Vein endothelial cell (primary cell): ENCODE measurements around a stretch of chr16.

DNA sequence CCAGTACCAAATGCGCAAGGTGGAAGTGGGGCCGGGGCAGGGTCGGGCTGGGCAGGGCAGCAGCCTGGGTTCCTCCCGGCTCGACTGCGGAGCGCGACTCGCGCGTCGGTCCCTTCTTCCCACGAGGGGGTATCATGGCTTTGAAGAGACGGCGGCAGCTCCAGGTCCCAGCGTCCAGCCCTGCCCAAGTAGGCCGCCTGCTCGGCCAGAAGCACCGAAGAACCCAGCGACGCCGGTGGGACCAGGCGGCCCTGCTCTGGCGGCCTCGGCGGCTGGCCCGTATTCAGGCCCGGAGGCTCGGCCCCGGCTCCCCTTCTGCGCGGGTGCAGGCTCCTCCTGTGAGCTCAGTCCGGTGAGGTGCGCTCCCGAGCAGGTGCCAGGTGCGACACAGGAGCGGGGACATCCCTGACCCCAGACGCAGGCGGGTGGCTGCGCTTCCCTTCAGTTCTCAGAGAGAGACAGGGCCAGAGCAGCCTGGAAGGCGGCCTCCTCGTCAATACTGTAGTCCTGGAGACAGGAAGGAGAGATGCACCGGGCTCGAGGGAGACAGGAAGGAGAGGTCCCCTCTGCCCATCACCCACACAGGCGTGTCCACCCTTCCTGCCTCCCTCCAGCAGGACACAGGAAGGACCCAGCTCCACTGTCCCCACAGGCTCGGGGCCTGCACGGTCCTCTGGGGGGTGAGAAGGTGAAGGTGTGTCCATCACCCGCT, 8.9 kb downstream of the RNF166 start:
- CAGE, long polyA plus RNA: no peak

GRCh38 chr16:88703428-88704497, 2.4 kb downstream of the RNF166 start:
- CAGE, long polyA plus RNA: no peak

DNA sequence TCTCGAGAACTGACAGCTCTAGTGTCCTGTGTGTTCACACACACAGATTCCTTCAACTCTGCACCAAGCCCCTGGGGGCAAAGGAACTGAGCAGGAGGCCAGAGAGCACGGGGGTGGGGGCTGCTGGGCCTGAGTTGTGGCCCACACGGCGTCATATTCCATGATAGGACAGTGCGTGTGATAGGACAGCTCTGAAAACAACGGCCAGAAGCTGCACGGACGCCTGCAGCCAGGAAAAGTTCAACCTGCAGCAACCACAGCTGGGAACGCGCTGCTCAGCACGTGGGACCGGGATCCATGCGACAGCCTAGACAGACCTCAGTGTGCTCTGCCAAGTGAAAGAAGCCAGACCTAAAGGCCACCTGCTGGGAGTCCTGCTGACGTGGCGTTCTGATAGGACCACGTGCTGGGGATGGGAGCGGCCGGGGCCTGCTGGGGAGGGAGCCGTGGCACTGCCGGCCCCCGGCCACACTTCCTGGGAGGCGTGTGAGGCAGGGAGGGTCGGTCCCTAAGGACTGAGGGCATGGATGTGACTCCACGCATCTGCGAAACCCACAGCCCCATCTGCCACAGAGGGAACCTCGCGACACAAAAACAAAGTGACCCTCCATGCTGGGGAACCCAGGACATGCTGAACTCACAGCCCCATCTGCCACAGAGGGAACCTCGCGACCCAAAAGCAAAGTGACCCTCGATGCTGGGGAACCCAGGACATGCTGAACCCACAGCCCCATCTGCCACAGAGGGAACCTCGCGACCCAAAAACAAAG, 21.7 kb downstream of the CTU2 start:
- CAGE, long polyA plus RNA: no peak

DNA sequence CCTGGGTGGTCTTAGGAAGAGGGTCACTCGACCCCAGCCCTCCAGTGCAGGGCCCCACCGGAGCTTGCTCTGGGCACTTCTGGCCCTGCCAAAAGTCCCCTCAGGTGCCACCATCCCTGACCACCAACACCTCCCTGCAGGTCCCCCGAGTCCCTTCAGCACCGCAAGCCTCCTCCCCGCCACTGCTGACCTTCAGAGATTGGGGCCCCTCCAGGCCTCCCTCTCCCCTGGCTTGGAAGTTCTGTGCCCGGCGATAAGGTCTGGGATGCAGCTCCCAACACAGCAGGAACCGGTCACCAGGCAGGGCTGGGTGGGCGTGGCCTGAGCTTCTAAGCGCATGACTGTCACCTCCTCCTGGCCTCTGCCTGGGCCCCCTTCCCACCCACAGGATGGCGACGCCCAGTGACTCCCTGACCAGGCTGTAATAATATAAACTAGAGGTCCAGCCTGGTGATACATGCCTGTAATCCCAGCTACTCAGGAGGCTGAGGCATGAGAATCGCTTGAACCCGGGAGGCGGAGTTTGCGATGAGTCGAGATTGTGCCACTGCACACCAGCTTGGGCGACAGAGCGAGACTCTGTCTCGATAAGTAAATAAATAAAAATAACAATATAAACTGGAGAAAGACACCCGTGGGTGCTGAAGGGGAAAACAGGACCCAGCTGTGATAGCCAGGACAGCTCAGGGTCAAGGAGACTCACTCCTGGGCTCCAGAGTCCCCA, 11.1 kb downstream of the PIEZO1 start:
- CAGE, long polyA plus RNA: no peak

GRCh38 chr16:88810595-88811696, 782 bp downstream of the APRT start:
- CAGE, long polyA plus RNA: no peak

DNA sequence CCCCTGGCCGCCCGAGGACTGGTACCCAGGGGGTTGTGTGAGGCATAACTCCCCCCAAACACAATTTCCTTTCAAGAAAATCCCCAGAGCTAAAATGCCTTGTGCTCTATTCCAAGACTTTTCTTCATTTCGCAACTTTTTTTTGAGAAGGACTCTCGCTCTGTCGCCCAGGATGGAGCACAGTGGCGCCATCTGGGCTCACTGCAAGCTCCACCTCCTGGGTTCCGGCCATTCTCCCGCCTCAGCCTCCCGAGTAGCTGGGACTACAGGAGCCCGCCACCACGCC, 815 bp upstream of the APRT start:
- CAGE, long polyA plus RNA: no peak

GRCh38 chr16:88871217-88872163, 5.0 kb upstream of the PABPN1L start:
- CAGE, long polyA plus RNA: no peak

DNA sequence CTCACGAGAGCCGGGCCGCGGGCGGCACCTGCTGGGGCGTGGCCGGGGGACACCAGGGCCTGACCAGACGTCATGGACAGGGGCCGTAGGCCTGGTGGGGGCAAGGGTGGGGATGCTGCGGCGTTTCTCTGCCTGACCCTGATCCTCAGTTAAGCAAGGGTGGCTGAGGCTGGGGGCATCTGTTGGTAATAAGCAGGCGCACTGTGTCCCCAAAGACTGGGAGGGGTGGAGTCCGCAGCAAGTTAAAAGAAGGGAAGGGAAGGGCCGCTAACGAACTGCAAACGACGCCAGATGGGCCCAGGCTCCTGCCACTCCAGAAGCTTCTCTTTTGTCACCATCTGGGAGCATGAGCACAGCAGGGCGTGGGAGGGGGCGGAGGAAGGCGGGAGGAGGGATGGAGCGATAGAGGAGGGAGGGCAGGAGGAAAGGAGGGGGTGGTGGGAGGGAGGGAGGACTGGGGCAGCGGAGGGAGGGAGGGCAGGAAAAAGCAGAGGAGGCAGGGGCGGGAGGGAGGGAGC, 22.5 kb upstream of the PABPN1L start:
- CAGE, long polyA plus RNA: no peak

GRCh38 chr16:88902762-88903820, 36.6 kb upstream of the PABPN1L start:
- CAGE, long polyA plus RNA: no peak

- CAGE, long polyA plus RNA: no peak
These were observed 1.2 kb upstream of the CBFA2T3 start for GRCh38 chr16:88977985-88978784.

DNA sequence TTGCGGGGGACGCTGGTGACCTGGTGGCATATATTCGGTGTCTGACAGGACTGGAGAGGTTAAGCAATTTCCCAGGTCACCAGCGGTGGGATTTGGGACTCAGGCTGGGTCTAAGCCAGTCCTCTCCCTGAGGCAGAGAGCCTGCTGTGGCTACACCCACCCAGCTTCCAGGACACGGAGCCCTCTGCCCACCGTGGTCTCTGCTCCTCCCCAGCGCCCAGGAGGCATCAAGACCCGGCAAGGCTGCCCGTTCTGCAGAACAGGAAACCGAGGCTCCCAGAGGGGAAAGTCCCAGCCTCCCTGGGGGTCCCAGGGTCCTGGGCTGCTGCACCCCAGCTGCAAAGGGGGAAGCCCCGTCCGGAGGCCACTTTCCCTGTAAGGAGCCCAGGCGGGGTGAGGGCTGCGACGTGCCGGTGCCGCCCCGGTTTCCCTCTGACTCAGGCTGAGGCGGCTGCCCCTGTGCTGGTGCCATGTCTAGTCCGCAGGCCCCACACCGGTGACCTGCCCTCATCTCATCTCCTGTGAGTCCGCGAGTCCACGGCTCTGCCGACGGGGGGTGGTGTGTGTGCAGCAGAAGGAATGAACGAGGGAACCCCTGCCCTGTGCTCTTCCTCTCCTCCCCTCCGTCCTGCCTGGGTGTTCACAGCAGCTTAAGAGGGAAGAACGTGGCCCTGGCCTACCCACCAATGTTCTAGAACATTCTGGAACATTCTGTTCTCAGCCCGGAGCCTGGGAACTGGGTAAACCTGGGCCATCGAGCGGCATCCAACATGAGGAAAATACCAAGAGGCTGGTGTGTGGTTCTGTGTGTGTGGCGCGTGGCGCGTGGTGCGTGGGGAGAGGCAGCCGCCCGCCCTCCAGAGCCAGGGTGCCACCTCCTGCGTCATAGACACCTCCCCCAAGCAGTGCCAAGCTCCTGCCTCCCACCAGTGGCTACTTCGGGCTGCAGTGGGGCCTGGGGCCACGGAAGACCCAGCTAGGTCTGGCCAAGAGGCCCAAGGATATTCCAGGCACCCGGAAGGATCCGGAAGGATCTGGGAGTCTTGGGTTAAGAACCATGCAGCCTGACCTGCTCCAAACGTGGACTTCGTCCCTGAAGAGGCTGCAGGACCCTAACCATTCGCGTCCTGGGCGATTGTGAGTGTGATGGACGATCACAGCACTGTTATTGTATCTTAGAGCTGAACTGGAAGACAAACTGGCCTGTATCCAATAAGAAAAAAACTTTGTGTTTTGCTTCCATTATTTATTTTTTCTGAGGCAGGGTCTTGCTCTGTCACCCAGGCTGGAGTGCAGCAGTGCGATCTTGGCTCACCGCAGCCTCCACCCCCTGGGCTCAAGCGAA, 7.1 kb upstream of the CBFA2T3 start:
- CAGE, long polyA plus RNA: no peak

DNA sequence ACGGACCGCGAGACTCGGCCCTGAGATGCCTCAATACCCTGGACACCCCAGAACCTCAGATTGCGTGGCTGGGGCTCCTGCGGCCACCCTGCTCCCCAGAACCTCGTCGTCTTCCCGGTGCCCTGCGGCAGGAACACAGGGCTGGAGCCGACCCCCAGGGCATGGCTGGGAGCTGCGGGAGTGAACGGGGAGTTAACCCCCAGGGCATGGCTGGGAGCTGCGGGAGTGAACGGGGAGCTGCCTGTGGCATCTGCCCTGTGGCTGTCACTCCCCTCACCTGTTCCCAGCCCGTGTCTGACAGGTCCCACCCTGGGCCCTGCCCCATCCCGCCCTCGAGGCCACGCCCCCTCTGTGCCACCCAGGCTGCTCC, 39.5 kb upstream of the ACSF3 start:
- CAGE, long polyA plus RNA: no peak

DNA sequence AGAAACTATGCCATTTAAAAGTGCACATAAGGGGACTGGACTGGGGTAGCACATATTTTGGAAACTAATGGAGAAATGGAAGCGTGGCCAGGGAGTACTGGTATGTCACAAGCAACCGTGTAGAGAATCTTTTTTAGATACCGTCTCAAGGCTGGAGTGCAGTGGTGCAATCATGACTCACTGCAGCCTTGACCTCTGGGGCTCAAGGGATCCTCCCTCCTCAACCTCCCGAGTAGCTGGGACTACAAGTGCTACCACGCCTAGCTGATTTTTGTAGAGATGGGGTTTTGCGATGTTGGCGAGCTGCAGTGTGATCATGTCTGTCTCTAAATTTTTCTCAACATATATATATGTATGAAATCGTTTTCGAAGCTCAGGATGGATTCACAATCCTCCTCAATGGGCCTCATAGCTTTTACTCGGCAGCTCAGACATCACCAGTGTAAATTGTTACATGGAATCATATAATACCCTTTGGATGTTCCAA, 51.6 kb downstream of the ZNF778 start:
- CAGE, long polyA plus RNA: no peak

DNA sequence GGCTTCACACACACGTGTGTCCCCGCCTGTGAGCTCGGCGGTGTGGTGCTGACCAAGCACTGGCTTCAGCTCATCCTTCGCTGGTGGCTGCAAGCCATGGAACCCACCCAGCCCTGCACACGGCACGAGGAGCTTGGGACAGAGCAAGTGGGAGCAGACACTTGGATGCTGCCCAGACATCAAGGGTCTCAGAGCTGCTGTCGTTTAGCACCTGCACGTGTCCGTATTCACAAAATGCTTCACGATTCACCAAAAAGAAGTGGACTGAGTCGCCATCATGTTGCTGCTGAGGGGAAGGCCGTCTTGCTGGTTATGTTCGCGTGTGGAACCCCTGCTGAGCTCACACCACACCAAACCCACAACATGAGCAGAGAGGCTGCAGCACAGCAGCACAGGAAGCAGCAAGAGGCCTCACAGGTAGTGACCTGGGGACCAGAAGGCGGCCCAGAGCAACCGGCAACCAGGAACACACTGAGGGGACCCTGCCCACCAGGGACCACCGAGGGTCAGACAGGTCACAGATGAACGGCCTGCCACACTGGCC, 98.1 kb downstream of the ZNF778 start:
- CAGE, long polyA plus RNA: no peak

DNA sequence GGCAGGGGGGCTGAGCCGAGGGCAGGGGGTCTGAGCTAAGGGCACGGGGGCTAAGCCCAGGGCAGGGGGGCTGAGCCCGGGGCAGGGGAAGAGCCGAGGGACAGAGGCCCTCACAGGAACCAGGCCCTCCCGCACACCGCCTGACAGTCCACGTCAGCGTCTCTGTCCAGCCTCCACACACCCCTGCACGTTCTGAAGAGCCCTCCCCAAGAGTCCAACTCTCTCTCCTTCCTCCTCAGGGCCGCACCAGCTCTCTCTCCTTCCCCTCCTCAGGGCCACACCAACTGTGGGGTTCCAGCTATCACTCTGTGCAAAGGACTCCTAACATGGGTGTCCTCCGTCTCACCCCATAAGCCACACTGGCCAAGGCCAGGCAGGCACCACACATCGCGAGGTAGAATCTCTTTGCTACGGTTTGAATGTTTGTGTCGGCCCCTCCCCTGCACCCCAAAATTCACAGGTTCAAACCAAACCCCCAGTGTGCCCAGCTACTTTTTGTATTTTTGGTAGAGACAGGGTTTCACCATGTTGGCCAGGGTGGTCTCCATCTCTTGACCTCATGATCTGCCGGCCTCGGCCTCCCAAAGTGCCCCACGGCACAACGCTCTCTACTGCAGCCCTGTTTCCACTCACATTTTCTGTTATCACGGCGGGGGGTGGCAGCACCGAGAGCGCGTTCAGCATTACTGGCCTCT, 106.2 kb downstream of the ZNF778 start:
- CAGE, long polyA plus RNA: no peak

- CAGE, long polyA plus RNA: no peak
These were observed 116.9 kb downstream of the ANKRD11 start for GRCh38 chr16:89373199-89374060.

- CAGE, long polyA plus RNA: no peak
These were observed 95.3 kb downstream of the ANKRD11 start for GRCh38 chr16:89394821-89395719.

- CAGE, long polyA plus RNA: no peak
These were observed 73.0 kb downstream of the ANKRD11 start for GRCh38 chr16:89417230-89417867.

GRCh38 chr16:89490754-89491304, 468 bp upstream of the ANKRD11 start:
- CAGE, long polyA plus RNA: no peak

GRCh38 chr16:89506749-89507327, 1.4 kb upstream of the SPG7 start:
- CAGE, long polyA plus RNA: no peak